Measurements from ENCODE around the genes BMP8A, BMP8B and CAP1.

- RRBS, result no CpG with 5 or more reads among the region's 7 CpGs
Observed at GRCh38 chr1:38546606-38547068, 312.9 kb downstream of the RRAGC start.

DNA sequence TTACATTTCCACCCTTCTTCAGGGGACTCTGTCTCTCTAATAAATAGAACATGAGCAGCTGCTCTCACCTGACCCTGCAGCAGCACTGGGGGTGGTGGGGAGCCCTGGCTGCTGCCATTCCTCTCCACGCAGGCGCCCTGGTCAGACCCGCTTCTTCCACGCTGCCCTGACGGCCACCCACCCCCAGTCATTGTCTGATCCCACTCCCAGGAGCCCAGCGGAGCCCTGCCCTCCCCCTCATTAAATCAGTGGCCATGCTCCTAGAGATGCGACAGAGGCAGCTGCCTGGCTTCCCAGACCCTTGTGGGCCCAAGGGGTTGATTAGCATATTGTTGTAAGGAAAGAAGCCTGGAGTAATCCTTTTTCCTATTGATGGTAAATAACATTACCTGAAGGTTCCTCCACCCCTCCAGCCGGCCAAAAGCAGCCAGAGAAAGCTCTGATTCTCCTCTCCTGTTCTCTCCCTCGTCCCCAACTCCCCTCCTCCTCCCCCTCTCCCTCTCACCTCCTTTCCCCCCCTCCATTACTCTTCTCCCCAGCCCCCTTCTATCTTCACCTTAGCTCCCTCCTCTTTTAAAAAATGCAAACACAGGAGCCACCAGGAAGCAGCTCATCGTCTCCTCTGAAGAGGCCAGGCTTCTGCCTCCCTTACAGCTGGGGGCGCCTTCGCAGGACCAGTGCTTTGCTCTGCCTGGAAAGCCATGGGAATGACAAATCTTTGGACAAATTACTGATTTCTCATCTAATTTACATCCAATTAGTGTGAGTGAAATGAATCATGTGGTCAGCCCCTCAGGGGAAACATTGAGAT, 301.4 kb downstream of the RRAGC start:
- RRBS, result no CpG with 5 or more reads among the region's 12 CpGs

- RRBS, result no CpG with 5 or more reads among the region's 12 CpGs
Observed at GRCh38 chr1:38857519-38857764, 2.1 kb downstream of the RRAGC start.

- RRBS, result no CpG with 5 or more reads among the region's 15 CpGs
Observed at GRCh38 chr1:39006271-39007460, 15.6 kb downstream of the AKIRIN1 start.

DNA sequence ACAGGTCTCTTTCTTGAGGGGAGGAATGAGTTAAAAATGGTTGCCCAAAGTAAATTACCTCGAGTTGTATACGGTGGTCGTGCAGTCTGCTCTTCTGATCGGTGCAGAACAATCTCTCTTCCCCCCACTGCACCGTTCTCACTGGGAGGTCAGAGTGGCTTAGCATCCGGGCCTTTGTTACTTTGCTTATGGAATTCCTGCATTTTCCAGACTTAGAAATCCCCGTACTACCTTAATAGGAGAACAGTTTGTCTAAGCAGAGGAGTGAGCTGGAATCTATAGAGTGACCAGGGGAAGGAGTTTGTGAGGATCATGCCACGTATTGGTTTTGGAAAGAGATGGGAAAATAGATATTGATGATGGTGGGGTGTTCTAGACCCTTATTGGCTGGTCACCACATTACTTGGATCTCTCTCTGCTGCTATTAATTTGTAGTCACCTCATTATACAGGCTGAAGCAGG, 81.3 kb downstream of the NDUFS5 start:
- RRBS, result no CpG with 5 or more reads among the region's 8 CpGs

- RRBS, result no CpG with 5 or more reads among the region's 13 CpGs
Observed at GRCh38 chr1:39268718-39269658, 64.5 kb downstream of the MACF1 start.

DNA sequence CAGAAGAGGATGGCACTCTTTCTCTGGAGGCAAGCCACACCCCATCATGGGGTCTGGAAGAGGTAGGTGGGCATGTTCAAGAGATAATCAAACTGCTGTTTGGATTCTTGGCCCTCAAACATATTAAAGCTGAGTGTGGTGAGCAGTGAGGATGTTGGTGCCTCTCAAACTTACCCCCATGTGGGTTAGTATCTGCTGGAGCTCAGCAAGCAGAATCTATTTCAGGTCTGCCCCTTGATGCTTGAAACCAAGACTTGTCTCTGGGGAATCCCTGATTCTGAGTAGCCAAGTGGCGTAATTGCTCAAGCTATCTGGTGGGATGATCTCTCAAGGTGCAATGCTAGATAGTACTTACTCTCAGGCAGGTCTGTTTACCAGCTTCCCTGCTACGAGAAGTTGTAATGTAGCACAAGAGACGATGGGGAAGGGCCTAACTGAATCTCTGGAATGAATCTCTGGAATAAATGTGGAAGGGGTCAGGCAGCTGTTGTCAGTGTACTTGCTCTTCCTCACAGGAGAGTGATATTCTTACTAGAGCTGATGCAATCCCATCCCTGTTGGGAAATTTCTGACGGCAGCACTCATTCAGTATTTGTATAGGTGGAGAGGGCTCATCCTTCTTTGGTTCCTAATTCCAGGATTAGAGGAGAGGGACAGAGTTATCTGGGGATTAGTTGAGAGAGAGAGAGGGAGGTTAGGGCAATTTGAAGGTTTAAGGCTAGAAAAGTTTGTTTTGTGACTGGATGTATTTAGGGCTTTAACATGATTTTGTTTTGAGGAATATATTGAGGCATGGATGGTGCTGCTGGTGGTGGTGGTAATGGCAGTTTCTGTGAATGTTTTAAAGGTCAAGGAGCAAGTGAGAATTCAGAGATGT, 65.4 kb downstream of the MACF1 start:
- RRBS, result no CpG with 5 or more reads among the region's 4 CpGs

- RRBS, result no CpG with 5 or more reads among the region's 2 CpGs
Observed at GRCh38 chr1:39335549-39336680, 131.4 kb downstream of the MACF1 start.

GRCh38 chr1:39369831-39370568, 121.4 kb upstream of the BMP8A start:
- RRBS, result no CpG with 5 or more reads among the region's 5 CpGs

- RRBS, result no CpG with 5 or more reads among the region's 6 CpGs
Observed at GRCh38 chr1:39427761-39428261, 63.6 kb upstream of the BMP8A start.

DNA sequence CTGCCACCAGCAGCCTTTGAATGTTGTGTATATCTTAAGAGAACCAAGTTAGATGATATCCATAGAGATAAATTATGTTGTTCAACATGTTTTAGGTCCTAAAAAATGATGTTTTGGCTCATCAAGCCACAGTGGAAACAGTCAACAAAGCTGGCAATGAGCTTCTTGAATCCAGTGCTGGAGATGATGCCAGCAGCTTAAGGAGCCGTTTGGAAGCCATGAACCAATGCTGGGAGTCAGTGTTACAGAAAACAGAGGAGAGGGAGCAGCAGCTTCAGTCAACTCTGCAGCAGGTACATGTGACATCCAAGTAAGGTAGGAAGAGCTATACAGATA, 48.8 kb upstream of the BMP8A start:
- RRBS, result no CpG with 5 or more reads among the region's 1 CpG

- RRBS, result 23% methylated on average over 64 of the region's 151 CpGs
Observed at GRCh38 chr1:39491232-39492197, at the start of gene BMP8A. Gene BMP8A, plus strand, starts transcription at chr1:39491636.

GRCh38 chr1:39509567-39510171, 18.2 kb downstream of the BMP8A start:
- RRBS, result 2% methylated on average over 2 of the region's 23 CpGs

- RRBS, result no CpG with 5 or more reads among the region's 18 CpGs
Observed at GRCh38 chr1:39562918-39563955, 13.4 kb downstream of the PABPC4 start.

GRCh38 chr1:39564873-39565354, 11.7 kb downstream of the PABPC4 start:
- RRBS, result no CpG with 5 or more reads among the region's 6 CpGs

DNA sequence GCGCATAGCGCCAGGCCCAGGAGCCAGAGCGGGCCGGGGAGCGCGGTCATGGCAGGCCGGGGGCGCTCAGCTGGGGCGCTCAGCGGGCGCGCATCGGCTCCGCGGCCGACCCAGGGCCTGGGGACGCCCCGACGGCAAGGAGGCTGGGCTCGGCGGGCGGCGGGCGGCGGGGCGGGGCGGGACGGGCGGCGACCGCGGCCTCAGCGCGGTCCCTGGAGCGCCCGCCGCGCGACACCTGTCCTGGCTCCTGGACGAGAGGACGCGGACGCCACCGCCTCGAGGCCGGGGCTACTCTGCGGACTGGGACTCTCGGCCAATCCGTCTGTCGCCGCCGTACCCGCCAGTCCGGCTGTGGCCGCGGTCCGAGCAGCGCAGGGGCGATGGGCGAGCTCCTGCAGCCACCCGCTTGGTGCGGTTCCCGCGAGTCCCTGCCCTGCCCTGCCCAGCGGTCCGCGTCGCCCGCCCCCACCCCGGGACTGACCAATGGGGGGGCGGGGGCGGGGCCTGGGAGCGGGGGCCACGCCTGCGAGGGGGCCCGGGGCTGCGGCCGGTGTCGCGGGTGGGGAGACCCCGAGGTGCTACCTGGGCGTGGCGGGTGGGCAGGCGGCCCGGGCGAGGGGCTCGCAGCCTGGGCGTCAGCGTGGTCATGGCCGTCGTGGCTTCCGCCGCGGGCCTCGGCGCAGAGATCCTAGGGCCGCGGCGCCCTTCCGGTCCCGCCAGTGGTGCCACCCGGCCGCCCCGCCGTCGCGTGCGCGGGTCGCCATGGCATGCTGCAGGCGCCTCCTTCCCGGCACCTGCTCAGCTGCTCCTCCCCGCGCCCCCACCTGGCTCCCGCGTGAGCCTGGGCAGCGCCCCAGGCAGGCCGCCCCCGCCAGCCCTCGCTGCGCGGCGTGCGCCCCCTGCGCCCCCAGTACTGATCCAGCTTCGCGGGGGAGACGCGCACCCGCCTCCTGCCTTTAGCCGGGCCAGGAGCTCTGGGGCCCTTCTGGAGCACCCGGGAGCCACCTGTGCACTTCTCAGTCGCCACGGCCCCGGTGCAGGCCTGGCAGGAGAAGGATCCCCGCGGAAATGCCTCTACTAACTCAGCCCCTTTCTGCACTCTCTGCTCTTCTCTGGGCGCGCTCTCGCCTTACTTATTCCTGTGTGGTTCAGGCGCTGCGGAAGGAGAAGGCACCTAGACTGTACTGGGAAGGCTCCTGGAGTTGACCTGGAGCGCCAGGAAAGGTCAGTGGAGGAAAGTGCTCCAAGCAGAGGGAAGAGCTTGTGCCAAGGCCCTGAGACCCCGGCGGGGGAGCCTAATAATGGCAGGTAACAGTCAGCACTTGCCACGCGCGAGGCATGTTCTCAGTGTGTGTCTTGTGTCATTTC, at the start of gene BMP8B:
TSS of gene BMP8B (minus strand) at position 430 of the 1,368 bp plus-strand sequence.
- RRBS, result 2% methylated on average over 30 of the region's 148 CpGs

- RRBS, result no CpG with 5 or more reads among the region's 14 CpGs
Observed at GRCh38 chr1:39799055-39799510, 10.4 kb upstream of the BMP8B start.

DNA sequence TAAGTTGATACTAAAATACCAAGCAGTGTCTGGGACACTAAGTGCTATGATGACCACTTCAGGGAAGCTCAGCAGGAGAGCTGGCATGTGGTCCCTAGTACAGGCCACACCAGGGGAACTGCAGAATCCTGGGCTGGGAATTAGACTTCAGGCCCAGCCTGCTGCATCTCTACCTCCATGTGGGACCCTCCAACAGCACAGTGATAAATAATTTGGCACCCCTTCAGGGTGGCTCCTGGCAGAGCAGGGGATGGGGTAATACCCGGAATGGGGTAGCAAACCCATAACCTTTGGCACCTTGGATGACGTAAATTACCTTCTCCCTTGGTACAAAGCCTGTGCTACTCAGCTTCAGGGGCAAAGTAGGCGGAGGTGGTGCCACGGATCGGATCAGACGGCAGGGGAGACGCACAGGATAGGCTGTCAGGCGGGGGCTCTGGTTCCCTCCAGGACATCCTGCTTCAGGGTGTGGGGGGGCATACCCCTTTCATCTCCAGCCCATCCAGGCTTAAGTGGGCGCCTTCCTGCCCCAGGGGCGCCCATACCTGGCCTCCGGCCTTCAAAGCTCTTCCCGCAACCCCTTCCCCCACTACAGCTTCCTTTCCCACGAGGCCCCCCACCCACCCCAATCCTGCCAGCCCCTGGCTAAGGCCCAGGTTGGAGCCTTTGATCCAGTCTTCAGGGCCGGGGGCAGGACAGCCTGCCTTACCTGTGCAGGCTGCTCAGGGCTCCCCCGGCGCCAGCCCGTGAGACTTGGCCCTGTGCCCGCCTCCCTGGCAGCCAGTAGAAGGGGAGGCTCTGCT, 5.0 kb downstream of the MFSD2A start:
- RRBS, result 100% methylated on average over 2 of the region's 18 CpGs

- RRBS, result 55% methylated on average over 1 of the region's 17 CpGs
Observed at GRCh38 chr1:39969042-39969866, 14.3 kb downstream of the MFSD2A start.

- RRBS, result 1% methylated on average over 26 of the region's 50 CpGs
Observed at GRCh38 chr1:40040536-40041167, at the start of gene CAP1. Gene CAP1, plus strand, starts transcription at chr1:40040729.